Natural killer cell (primary cell): Measurements from ENCODE around the genes IL1RL2, IL18R1 and NCK2.

GRCh38 chr2:102144135-102144433, 1.5 kb downstream of the IL1R1 start:
- PRO-cap, result no peak

DNA sequence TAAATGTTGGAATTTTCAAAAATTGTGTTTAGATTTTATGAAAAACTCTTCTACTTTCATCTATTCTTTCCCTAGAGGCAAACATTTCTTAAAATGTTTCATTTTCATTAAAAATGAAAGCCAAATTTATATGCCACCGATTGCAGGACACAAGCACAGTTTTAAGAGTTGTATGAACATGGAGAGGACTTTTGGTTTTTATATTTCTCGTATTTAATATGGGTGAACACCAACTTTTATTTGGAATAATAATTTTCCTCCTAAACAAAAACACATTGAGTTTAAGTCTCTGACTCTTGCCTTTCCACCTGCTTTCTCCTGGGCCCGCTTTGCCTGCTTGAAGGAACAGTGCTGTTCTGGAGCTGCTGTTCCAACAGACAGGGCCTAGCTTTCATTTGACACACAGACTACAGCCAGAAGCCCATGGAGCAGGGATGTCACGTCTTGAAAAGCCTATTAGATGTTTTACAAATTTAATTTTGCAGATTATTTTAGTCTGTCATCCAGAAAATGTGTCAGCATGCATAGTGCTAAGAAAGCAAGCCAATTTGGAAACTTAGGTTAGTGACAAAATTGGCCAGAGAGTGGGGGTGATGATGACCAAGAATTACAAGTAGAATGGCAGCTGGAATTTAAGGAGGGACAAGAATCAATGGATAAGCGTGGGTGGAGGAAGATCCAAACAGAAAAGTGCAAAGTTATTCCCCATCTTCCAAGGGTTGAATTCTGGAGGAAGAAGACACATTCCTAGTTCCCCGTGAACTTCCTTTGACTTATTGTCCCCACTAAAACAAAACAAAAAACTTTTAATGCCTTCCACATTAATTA, 7.9 kb upstream of the IL1RL2 start:
- PRO-cap, result no peak

DNA sequence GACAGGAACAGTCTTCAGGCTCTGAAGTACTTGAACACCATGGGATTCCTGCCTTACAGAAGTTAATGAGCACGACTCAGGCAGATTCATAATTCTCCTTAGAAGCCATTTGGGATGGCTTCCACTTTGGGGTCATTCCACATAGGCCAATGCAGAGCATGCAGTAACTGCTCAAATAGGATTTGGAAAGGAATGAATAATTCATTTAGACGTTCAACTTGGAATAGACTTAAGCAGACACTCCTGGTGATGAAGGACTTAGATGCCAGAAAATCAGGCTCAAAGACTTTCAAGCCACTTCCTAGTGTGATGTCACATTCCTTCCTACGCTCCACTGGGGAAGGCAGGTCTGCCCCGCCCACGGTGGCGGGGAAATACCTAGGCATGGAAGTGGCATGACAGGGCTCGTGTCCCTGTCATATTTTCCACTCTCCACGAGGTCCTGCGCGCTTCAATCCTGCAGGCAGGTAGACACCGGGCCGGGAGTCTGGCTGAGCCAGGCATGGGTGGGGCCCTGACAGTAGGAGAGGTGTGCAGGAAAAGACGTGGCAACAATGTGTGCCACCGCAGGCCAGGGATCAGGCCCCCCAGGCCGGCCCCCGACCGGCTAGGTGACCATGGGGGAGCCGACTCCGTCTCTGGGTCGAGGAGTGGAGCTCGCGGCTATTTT, at the start of gene IL1RL2:
TSS of gene IL1RL2 (plus strand) at position 404 of the 670 bp plus-strand sequence.
- PRO-cap, result no peak

- PRO-cap, result no peak
Measured at GRCh38 chr2:102262810-102263107, 48.6 kb upstream of the IL1RL1 start.

DNA sequence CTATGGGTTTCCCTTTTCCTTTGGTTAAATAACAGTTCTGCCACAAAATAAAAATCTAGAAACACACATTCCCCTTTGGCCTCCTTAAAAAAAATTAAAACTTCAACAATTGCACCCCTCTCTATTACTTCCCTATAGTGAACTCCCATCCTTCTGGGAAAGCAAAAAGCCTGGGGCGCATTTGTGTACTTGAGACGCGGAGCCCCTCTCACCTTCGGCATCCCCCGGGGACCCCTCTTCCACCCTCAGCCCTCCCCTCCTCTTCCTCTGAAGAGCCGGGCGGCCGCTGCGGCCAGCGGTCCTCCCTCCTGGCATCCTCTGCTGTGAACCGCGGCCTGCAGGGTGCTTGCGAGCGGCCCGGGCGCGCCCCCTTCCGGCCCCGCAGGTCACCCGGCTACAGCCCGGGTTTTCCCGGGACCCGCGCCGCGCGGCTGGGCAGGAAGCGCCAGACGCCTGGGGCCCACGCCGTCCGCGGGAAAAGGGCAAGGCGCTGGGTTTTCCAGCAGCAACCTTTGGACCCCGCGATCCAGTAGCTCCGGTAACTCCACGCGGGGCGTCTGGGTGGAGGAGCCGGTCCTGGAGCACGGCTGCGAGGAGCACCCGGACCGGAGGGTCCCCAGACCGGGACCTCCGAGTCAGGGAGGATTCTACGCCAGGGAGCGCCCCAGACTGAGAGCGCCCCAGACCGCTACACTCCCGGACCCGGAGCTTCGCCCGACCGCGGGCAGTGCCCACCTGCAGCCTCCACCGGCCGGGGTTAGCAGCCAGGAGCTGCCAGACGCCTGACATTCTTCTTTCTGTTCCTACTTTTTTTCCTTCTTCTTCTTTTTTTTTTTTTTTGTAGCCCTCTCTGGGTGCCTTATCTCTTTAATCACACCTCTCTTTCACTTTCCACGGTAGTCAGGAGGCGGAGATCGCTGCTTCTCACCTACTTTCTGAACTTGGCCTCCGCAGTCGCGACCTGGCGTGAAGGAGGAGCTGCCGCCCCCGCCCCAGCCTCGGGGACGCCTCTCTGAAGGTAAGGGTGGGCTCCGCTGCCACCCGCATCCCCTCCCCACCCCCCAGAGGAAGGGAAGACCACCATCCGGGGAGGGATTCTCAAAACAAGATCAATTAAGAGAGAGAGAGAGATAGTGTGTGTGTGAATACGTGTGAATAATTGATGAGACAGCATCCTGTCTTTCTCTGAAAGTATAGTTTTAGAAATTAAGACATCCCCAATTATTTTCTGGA, at the start of gene IL18R1:
TSS of gene IL18R1 (plus strand) at position 414 of the 1,233 bp plus-strand sequence.
- PRO-cap, result bidirectional peak, plus-strand start at position 423 of the sequence, minus-strand start at position 320 of the sequence; bidirectional peak, plus-strand start at position 953 of the sequence, minus-strand start at position 898 of the sequence

- PRO-cap, result no peak
Measured at GRCh38 chr2:102443642-102444086, 20.7 kb downstream of the IL18RAP start.

GRCh38 chr2:102686452-102686878, 50.2 kb downstream of the MFSD9 start:
- PRO-cap, result no peak

- PRO-cap, result no peak
Measured at GRCh38 chr2:102764113-102764478, 2.3 kb downstream of the TMEM182 start.

GRCh38 chr2:102802281-102802749, 40.5 kb downstream of the TMEM182 start:
- PRO-cap, result no peak

- PRO-cap, result no peak
Measured at GRCh38 chr2:104531956-104532227, 322.0 kb upstream of the POU3F3 start.

DNA sequence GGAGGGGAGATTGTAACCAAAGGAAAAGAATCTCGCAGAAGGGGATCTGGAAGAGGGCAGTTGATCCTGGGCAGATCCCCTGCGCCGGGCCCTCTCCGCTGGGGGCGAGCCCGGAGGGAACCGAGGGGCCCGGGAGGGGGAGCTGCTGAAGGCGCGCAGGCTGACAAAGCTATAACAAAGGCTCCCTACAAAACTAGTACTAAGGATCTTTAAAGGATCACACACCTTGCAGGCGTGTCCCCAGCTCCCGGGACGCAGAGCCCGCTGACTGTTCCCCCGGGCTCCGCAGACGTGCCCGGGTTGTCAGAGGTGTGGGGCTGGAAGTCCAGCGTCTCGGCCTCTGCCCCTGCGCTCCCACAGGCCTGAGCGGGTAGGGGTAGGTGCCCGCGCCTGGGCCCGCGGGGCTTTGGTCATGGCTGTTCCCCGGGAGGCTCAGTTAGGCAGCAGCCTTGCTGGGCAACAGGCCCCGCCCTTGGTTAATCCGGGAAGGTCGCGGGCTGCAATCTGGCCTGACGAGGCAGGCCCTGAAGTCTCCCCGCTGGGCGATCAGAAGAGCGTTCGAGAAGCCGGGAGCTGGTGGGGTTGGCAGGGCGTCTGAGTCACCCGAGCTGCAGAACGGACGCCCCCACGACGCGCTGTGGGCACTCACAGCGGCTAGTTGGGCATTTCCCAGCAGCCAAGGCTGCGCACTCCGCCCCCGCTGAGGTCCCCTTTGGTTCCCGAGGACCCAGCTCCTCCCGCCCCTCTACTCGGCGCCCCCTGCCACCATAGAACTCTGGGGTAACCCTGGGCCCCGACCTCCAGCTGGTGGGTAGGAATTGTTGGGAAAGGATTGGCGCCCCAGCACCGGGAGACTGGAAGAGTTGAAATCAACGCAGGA, 13.5 kb downstream of the POU3F3 start:
- PRO-cap, result no peak

DNA sequence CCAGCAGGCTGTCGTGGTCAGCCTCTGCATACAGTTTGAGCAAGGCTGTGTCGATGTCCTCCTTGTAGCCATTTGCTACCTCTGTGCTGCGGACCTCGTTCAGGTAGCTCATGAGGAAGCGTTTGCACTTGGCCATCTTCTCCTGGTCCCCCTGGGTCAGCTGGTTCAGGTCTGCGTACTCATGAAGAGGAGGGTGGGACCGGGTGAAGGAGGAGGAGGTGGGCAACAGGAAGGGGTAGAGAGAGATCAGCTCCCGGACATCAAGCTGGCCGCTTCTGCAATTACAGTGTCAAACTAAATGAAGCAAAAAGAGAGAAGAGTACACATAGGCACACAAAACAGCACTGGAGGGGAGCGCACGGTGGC, 38.9 kb downstream of the GPR45 start:
- PRO-cap, result no peak

GRCh38 chr2:105366822-105367407, 29.6 kb downstream of the C2orf49 start:
- PRO-cap, result no peak

- PRO-cap, result no peak
Measured at GRCh38 chr2:105378483-105378762, 20.4 kb downstream of the FHL2 start.

GRCh38 chr2:105395714-105396088, 3.1 kb downstream of the FHL2 start:
- PRO-cap, result no peak

DNA sequence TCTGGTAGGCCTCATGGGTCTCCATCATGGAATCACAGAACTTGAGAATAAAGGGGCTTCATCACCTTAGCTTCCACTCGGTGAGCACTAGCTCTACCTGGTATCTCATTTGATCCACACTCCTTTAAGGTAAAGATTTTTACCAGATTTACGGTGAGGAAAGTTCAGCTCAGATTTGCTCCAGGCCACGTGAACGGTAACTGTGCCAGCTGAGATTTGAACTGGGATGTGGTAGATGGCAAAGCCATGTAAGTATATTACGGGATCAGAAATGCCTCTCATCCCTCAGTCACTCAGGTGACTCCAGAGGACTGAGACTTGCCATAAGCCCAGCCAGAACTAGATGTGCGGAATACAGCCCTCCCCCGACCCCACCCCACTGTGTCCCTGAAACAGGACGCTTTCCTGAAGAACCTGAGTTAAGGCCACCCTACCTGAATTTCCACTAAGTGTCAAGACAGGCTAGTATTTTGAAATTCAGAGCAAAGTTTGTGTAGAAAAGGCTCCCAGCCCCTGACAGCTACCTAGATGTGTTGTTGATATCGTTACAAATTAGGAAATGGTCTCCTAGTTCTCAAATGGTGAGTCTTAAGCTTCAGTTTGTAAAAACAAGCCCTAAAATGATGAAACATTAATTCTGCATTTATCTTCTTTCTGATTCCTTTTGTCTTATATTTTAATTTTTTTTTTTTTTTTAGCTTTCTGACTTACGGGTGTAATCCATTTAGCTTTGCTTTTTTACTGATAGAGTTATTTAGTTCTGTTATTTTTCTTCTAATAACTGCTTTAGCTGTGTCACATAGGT, 1.4 kb upstream of the FHL2 start:
- PRO-cap, result no peak

DNA sequence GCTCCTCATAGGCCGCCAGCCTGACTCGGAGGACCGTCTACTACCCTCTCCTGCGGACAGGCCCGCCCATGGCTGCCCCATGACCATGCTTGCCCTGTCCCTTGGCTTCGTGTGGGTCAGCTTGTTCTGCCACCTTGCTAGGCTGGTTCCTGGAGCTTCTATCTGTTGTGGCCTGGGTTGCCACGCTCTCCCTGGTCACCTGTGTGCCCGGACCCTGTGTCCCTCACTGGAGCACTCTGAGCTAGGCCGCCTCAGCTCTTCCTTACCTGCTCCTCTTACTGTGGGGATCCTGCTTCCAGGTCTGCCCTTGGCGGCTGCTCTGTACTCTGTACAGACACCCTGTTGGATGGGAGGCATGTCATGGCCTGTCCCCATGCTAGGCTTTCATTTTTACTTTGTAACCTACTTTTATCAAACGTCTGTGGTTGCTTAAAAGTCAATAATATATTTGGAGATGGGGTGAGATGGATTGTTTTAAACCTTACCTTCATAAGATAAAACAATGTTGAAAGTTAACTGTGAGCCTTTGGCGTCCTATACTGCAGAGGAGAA, 29.7 kb upstream of the FHL2 start:
- PRO-cap, result no peak

GRCh38 chr2:105610342-105611216, 134.1 kb upstream of the NCK2 start:
- PRO-cap, result no peak

DNA sequence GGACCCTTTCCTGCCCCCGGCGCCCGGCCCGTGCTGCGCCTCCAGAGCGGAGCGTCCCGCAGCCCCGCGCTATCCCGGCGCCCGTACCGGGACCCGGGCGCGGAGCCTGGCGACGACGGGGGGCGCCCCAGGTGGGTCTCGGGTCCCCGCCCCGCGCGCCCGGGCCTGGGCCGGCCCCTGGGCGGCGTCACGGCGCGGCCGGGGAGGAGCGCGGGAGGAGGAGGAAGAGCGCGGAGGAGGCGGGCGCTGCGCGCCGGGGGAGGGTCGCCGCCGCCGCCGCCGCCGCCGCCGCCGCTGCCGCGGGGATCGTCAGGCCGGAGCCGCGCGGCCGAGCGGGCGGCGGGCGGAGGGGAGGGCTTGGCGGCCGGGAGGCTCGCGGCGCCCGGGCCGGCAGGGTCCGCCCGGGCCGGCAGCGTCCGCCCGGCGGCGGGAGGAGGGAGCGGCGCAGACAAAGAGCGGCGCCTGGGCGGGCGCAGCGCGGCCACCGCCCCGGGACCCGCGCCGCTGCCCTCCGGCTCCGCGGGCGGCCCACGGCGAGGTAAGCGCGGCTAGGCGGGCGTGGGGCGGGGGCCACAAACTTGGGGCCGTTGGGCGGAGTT, at the start of gene NCK2:
TSS of gene NCK2 (plus strand) at position 312 of the 599 bp plus-strand sequence.
- PRO-cap, result bidirectional peak, plus-strand start at position 312 of the sequence, minus-strand start at position 85 of the sequence

GRCh38 chr2:105750069-105750690, 5.5 kb downstream of the NCK2 start:
- PRO-cap, result no peak